HL-60 (cell line): ENCODE measurements around a stretch of chr6.

DNA sequence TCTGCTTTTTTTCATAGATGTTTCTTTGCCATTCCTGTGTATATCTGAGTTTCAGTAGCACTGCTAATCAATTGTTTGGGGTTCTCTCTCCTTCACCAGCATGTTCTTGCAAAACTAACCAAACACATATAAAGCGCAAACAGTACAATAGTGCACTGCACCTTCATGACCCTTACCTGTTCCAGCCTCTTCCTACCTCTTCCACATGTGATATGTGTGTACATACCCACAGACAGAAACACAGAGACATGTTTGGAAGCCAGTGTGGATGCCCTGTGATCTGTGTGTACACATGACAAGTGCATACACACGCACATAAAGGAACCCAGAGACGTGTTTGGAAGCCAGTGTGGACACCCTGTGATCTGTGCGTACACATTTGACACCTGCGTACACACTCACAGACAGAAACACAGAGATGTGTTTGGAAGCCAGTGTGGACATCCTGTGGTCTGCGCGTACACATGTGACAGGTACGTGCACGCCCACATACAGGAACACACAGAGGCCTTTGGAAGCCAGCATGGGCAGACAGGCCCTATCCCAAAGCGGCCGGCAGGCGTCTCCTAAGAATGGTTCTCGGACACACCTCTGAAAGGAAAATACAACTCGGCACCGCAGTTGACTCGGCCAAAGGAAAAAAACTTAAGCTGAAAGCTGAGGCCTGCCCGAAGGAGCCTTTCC, 1.7 kb upstream of the CEP43 start:
- RRBS = no CpG with 5 or more reads among the region's 17 CpGs

GRCh38 chr6:167092487-167093207, 30.2 kb upstream of the CCR6 start:
- RRBS = no CpG with 5 or more reads among the region's 18 CpGs

DNA sequence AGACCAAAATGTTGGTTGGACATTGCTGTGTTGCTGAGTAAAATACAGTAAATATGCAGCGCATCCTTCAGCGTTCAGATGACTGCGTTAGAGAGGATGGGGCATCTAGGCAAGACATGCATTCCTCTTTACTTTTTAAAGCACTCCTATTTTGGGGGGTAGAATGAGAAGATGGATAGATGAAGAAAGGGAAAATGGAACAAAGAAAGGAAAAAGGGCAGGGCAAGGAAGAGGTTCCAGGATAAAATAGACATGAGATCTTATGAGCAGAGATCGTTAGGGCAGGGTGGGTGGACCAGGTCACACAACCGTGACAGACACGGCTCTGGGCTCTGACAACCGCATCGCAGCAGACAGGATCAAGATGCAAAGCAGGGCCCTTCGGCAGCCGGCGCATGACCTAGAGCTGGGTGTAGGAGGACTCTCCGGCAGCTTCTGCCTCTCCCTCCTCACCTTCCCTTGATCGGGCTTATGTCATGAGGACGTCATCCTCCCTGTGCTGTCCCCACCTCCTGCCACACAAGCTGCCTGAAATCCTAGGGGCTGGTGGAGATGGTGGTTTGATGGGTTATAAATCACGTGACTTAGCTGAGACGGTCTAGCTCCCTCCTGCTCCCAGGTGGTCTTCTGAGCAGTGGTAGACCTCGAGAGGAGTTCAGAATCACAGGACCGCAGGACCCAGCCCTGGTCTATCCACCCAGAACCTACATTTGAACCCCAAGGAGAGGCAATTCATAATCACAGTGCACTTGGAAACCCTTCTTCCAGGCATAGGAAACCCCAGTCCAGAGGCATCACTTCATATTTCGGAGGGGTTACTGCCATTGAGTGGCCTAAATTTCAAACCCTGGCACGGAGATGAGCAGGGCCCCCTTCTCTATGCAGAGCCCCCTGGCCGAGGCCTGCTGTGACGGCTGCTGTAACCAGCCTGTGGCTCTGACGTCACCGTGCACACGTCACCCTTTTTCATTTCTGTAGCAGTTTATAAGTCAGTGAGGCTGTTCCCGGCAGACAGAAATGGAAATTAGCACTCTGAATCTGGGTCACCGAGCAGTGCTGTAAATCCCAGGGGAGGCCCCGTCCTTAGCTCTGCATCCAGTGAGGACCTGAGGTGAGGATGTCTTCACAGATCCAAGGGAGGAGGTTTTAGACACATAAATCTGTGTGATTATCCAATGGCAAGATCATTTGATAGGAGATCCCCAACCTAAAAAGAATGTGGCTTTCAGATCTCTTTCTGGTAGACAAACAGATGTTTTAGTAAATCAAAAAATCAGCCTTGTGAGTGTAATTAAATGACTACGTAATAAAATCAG, 8.7 kb upstream of the CCR6 start:
- RRBS = no CpG with 5 or more reads among the region's 29 CpGs

DNA sequence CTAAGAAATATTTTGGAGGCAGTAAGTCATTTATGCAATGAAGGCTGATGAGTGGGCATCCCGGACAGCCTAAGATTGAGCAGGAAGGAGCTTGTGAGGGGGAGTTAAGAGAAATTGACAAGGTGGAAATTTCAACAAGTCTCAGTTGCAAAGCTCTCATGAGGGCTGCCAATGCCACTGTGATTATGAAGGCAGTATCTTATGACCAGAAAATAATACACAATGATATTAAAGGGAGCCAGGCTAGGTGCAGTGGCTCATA, 624 bp downstream of the CCR6 start:
- RRBS = no CpG with 5 or more reads among the region's 1 CpG

GRCh38 chr6:167321146-167321602, 3.7 kb upstream of the TTLL2 start:
- RRBS = no CpG with 5 or more reads among the region's 9 CpGs

GRCh38 chr6:167492053-167492442, 167.2 kb downstream of the TTLL2 start:
- RRBS = no CpG with 5 or more reads among the region's 14 CpGs

DNA sequence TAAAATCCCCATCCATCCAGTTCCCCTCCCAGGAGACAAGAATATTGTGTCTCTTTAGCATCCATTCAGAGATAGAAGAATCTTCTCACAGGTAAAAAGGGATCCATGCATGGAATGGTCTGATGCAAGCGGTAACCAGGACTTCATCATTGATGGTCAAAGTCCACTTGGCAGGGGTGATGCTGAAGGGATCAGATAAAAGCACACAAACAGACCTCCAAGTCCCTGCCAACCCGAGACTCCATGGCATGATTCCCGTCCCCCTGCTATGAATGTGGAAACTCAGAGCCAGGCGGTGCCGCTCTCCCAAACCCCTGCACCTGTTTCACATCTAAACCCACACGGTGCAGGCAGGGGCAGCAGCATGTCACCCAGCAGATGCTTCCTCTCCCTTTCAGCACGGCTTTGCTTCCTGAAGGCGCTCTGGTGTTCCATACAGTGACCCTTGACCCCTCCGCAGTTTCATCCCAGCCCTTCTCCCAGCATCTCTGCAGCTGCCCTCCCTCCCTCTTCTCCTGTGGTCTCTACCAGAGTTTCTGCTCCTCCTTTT, 234.8 kb downstream of the TTLL2 start:
- RRBS = no CpG with 5 or more reads among the region's 9 CpGs

DNA sequence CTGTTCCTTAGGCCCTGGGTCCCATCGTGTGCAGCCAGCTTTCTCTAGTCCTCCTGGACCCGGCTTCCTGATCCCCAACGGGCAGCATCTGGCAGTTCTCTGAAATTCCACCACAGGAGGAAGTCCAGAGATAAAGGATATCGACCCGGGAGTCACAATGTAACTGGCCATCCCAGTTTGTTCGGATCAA, 235.2 kb downstream of the TTLL2 start:
- RRBS = no CpG with 5 or more reads among the region's 6 CpGs

DNA sequence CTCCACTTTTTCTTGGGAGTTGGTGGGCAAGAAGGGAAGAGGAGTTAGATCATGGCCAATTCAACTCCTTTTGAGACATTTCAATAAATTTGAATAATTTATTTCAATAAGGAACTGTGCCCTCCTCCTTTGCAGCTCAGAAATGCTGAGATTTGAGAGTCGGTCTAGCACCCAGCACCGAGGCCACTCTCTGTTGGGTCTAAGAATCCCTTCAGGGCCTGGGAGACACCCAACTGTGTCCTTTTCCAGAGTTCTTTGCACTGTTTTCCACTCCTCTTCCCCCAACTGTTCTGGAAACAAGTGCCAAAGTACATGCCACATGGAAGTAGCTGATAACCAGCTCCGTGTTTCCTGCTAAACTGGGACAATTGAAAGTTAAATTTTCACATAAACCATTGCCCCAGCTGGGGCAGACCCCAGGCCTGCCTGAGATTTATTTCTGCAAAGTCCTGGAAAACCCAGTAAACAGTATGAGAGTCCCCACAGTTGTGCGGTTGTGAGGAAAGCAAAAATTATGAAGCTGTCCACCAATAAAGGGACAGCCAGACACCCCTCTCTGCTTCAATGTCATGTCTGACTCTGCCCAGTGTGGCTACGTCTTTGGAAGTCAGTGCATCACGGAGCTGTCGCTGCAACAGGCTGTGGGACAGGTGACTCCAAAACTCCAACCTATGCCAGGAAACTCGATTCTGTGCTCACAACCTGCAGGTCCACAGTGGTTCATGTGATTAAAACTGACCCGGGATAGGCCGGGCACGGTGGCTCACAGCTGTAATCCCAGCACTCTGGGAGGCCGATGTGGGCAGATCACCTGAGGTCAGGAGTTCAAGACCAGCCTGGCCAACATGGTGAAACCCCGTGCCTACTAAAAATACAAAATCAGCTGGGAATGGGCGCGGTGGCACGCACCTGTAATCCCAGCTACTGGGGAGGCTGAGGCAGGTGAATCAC, 178.0 kb upstream of the AFDN start:
- RRBS = no CpG with 5 or more reads among the region's 16 CpGs

DNA sequence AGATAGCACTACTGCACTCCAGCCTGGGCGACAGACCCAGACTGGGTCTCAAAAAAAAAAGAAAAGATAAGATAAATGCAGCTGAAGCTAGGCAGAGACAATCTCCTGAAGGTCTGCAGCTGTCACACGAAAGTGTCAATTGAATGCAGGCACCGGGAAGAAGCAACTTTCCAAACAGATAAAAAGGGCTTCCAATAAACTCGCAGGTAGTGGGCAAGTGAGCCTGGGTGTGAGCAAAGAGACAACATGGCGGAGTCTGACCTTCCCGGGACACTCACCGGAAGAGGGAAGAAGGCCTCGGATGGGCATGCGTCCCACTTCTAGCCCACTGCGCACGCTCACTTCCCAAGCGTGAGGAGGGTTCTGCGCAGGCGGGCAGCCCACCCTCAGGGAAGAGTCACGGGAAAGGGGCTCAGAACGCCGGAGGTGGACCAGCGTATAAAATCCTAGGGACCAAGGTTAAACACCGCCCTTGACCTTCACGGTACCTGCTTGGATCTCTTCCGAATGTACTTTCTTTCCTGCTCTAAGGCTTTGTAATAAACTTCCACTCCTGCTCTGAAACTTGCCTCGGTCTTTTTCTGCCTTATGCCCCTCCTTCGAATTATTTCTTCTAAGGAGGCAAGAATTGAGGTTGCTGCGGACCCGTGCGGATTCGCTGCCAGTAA, 95.5 kb upstream of the AFDN start:
- RRBS = 77% methylated on average over 3 of the region's 27 CpGs

GRCh38 chr6:167762239-167762753, 64.4 kb upstream of the AFDN start:
- RRBS = no CpG with 5 or more reads among the region's 5 CpGs

DNA sequence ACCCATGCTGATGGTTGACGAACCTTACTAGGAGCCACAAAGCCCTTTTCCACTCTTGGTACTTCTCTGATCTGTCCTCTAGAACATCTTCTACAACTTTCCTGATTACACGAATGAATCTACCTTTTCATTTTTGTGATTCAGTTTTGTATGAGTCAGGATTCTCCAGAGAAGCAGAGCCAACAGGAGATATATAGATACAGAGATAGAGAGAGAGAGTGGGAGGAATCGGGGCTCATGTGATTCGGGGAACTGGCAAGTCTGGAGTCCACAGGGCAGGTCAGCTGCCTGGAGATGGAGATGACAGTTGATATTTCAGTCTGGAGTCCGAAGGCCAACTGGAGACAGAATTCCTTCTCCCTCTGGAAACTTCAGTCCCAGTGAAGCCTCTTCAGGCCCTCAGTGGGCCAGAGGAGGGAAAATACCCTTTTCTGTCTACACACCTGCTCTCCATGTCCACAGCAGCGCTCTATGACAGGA, 44.1 kb upstream of the AFDN start:
- RRBS = no CpG with 5 or more reads among the region's 6 CpGs

- RRBS = 14% methylated on average over 6 of the region's 25 CpGs
Observed at GRCh38 chr6:167796606-167797000, 30.1 kb upstream of the AFDN start.

- RRBS = no CpG with 5 or more reads among the region's 3 CpGs
Observed at GRCh38 chr6:167872058-167872411, 45.3 kb downstream of the AFDN start.

GRCh38 chr6:168270761-168271401, 48.7 kb downstream of the DACT2 start:
- RRBS = 85% methylated on average over 3 of the region's 17 CpGs

DNA sequence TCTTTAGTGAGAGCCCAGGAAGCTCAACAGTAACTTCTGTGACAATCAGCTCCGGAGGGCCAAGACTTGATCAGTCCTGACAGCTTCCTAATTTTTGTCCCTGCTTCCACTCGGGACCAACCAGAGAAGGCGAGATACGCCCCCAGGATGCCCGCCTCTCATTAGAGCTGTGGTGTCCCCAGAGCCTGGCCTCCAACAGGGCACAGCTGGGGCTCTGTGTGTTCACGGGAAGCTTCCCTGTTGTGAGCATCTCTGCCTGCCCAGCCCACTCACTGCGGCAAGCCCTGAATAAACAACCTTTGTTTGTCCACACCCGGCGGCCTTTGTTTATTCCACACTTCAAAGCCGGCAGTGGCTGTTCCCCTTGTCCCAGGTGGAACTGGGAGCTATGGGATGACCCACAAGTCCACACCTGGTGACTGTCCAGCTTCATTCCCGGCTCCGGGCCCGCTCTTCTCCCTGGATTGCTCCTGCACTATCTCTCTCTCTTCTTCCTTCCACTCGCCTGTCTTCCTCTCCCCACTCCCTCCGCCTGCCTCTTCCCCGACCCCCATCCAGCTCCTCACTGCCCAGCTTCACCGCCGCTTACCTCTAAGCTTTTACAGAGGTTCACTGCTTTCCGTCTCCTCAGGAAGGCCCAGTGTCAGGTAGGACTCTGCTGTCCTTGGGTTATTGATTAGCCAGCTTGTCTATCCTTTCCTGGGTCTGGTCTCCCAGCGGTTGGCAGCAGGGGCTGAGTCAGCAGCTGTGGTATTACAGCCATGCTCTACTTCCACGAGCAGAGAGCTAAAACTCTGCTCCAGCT, 17.9 kb downstream of the DACT2 start:
- RRBS = 34% methylated on average over 3 of the region's 21 CpGs

DNA sequence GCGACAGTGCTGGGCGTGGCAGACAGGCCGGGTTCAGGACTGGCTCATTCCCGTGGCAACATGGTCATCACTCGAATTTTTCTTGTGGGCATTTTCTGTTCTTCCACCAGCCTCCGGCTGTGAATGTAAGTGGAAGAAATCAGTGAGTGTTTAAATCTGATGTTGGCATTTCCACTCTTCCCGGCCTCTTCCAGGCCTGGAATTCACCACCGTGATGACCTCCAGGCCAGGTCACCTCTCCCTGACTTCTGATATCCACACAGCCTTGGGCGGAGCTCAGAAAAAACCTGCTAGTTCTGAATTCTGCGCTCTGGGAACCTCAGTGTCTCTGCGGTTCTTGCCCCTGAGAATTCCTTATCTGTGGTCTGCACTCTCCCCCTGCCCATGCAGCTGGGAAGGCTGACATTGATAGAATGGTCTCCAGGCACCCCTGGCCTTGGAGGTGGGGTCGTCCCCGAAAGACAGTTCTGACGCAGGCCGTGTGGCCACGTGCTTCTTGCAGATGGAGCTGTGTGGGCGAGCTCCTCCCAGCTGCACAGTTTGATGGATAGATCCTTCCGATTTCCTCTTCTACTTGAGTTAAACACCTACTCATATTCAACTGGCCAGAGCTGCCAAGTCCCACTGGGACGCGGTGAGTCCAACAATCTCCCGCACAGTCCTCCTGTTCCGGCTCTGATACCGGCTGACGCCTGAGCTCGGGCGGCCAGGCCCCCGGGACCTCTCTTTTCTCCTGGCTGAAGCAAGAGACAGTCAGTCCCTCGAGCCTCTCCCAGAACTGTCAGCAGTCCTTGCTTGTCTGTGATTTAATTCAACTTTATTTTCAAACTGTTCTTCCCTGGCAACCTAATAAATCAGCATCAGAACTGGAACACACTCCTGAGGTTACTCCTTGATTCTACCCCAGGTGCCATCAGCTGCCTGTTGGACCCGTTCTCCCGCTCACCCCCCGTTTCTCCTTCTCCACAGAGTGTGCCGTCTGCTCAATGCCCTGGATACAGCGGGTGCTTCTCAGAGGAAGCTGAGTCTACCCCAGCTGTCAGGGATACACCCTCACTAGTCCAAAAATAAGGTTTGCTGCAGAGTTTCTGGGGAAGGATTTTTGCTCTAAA, 57.9 kb upstream of the DACT2 start:
- RRBS = 75% methylated on average over 5 of the region's 33 CpGs

- RRBS = 89% methylated on average over 7 of the region's 26 CpGs
Observed at GRCh38 chr6:168384386-168385065, 56.5 kb upstream of the SMOC2 start.

DNA sequence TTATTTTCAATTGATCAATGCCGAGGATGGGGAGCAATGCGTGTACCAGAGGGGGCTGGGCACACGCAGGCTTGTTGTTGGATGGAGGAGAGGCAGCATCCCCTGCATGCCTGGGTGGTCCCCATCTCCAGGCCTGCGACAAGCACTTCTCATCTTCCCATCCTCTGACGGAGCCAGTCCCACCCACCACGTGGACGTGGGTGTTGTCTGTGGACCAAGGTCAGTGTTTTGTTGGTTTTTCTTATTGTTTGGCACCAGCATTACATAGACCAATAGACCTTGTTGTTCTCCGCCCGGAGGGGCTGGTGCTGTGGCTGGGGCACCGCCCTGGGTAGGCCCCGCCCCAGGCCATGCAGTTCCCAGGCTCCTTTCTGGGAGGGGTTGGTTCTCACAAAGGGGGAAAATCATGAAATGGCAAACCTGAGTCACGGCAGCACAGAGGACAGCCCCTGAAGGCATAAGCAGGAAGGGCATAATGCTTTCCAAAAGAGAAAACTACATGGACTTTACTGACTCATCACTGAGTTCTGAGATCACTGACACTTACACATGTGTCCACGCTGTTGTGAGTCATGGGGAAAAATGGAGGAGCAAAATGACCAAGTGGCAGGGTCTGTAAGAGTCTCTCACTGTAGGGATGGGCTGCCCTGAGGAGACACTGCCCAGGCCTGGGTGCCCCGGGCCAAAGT, 90.8 kb downstream of the THBS2 start:
- RRBS = no CpG with 5 or more reads among the region's 14 CpGs

DNA sequence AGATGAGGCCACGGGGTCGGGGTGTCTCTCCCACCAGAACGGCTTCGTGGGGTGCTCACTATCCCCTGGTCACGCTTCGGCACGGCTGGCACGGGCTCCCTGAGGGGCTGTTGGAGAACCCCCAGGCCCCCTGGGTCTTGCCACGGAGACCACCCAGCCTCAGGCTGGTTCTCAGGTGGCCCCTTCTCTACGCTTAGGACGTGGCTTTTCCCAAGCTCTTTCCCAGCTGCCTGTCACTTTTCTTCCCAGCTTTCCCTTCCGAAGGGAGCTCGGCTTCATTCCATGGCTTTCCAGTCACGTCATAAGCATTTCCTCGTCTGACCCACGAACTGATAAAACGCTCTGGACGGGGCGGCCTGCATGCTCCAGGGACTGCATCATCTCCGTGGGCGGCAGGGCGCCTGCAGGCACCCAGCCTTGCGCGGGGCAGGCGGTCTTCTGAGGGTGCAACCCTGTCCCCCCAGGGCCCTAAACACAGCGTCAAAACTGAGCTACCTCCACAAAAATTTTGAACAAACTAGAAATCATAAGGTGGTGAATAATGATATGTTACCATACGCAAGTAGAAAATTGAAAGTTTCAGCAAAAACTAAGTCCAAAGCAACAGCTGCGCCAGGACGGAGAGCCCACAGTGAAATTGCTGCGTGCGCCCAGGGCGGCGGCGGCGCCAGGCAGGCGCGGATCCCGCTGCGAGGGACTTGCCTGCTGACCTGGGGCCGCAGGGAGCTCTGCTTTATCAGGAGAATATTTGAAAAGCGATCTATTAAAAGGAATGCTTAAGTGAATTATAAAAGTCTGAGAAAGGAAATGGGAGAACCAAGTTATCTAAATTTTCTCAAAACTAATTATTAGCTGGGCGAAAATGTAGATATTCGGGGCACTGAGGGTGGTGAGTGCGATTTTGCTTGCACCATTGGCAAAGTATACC, 85.6 kb downstream of the THBS2 start:
- RRBS = no CpG with 5 or more reads among the region's 44 CpGs